SJCRH30 (cell line): Measurements from ENCODE around the gene RAP1B.

GRCh38 chr12:67298906-67299349 lies 29.8 kb downstream of the CAND1 start:
- RAMPAGE, long total RNA: no peak

DNA sequence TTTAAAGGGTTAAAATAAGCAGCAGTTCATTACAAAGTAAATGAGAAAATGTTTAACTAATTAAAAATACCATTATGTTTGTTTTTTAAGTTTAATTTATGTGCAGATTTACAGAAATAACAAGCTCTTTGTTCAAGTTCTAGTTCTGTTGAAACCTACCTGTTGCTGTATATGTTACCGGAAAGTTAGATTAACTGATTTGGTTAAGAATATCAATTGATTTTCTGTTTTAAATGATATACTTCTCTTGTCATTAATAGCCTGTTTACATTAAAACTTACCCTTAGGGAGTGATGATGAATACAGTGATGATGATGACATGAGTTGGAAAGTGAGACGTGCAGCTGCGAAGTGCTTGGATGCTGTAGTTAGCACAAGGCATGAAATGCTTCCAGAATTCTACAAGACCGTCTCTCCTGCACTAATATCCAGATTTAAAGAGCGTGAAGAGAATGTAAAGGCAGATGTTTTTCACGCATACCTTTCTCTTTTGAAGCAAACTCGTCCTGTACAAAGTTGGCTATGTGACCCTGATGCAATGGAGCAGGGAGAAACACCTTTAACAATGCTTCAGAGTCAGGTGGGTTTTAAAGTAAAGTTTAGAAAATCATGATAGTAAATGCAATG lies 33.0 kb downstream of the CAND1 start:
- RAMPAGE, long total RNA: no peak

DNA sequence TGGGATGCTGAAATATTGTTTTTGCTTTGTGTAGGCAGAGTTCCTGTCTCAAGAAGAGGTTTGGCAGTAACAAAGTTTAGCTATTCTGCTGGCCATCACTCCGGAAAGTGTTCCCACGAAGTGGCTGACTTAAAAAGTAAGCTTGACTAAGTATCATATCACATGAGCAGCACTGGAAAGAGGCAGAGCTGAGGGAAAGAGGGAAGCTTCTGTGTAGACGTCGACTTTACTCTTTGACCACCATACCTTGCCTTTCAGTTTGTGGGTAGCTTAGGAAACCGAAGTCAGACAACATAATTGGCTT lies 85.3 kb downstream of the CAND1 start:
- RAMPAGE, long total RNA: no peak

DNA sequence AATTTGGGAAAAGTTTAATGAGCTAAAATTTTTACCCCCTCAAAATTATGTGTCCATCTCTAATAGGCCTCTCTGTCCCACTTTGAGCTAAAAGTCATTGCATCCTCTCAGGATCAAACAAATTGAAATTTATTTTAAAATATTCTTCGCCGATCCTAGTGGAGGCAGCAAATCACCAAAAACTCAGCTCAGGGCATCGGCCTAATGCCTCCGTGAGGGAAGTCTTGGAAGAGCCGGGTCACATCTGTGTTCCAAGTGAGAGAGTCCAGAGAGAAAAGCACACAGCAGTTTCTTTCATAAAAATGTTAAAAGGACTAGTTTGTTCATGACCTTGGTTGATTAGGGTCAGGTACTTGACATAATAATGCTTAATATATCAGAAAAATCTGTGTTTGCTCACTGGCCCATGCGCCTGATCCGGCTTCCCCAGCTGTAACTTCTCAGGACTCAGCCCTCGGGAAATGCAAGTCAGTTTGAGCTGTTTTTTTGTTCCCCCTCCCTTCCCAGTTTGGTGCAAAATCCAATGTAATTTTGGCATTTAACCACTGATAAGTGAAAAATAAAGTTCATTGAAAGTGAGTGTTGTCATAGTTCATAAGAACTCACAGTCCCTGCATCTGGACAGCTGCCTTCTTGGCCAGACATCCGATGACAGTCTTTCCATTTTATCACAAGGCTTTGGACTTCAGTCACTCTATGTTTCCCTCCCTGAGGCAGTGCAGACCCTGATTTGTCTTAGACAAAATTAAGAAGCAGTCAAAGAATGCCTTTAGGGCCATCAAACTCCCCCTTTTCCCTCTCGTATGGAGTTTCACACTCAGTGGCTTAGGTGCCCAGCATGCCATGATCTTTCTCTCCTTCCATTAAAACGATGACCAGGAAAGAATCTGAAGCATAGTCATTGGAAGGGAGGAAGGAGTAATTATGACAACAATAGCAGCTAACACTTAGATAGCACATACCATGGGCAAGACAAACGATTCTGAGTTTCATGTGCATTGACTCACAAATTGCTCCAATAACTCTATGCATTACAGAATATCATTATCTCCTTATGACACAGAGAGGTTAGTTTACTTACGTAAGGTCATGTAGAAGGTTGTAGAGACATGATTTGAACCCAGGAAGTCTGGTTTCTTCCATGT lies 161.8 kb downstream of the CAND1 start:
- RAMPAGE, long total RNA: no peak

- RAMPAGE, long total RNA: no peak
These were observed 165.6 kb downstream of the CAND1 start for GRCh38 chr12:67434361-67435480.

DNA sequence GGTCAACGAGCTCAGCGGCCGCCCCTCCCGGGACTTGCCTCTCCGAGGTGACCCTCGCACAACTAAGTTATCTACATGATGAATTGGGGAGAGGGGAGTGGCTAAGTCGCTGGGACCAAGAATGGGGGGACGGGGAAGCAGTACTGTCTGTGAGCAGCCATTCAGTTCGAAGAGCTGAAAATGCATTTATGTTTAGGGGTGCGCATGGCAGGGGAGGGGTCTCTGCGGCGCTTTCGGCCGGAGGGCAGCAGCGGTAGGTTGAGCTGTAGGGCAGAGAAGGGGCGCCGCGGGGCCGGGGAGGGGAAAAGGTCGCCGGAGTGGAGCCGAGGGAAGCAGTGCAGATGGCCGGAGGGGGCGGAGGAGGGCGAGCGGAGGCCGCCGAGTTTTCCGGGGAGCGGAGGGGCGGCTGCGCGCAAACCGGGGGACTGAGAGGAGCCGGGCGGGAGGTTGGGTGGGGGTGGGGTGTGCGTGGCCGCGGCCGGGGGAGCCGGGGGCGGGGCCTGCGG lies 330 bp upstream of the DYRK2 start:
- RAMPAGE, long total RNA: no peak

- RAMPAGE, long total RNA: no peak
These were observed 21.4 kb upstream of the IFNG start for GRCh38 chr12:68180802-68181519.

- RAMPAGE, long total RNA: no peak
These were observed 11.1 kb upstream of the IL26 start for GRCh38 chr12:68236507-68237272.

- RAMPAGE, long total RNA: no peak
These were observed 130.8 kb upstream of the MDM1 start for GRCh38 chr12:68462975-68463313.

GRCh38 chr12:68610308-68611077 lies at the start of gene RAP1B:
Gene RAP1B, plus strand, starts transcription at chr12:68610899.
- RAMPAGE, long total RNA: start-site peak on the plus strand at chr12:68610845-68610967, 2,080 and 199 reads in 2 replicates

DNA sequence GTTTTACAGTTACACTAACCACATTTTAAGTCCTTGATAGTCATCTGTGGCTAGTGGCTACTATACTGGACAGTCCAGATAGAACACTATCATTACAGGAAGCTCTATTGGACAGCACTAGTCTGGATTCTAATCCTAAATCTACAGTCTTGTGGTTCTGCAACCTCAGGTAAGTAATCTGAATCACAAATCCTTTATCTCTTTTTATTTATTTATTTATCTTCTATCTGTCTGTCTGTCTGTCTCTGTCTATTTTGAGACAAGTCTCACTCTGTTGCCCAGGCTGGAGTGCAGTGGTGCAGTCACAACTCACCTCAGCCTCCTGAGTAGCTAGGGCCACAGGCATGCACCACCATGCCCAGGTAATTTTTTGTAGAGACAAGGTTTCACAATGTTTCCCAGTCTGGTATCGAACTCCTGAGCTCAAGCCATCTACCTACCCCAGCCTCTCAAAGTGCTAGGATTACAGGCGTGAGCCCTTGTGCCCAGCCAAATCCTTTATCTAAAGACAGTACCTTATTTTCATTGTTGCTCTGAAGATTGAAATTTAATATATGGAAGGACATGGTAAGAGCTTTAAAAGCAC lies 18.2 kb downstream of the RAP1B start:
- RAMPAGE, long total RNA: no peak

- RAMPAGE, long total RNA: no peak
These were observed 705 bp downstream of the SLC35E3 start for GRCh38 chr12:68746490-68747271.

- RAMPAGE, long total RNA: no peak
These were observed 1.1 kb upstream of the MDM2 start for GRCh38 chr12:68806938-68807223.

- RAMPAGE, long total RNA: no peak
These were observed 33.3 kb downstream of the MDM2 start for GRCh38 chr12:68840973-68842017.

- RAMPAGE, long total RNA: no peak
These were observed 11.6 kb upstream of the CPM start for GRCh38 chr12:68944597-68945009.

- RAMPAGE, long total RNA: no peak
These were observed 18.7 kb upstream of the CPM start for GRCh38 chr12:68951550-68952290.

GRCh38 chr12:69068372-69068999 lies 135.5 kb upstream of the CPM start:
- RAMPAGE, long total RNA: no peak

- RAMPAGE, long total RNA: no peak
These were observed 138.1 kb upstream of the CPSF6 start for GRCh38 chr12:69101328-69101690.

DNA sequence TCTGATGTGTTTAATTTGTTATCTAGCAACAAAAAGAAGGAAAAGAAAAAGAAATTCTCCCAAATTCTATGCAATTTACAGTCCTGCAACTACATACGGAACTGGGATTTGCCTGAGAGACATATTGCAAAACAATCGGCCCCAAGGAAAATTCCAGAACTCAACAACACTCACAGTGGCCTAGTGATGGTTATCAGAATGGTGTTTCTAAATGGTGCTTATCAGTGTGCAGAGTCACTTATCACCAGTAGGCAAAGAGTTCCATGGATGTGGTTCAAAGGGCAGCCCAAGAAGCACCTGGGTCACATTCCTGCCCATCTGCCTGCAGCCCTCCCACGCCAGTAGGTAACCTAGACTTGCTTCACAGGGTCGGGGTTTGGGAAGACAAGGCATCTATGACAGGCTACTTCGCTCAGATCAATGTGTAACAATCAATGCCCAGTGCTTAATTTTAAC lies 53.9 kb upstream of the FRS2 start:
- RAMPAGE, long total RNA: no peak

- RAMPAGE, long total RNA: no peak
These were observed 52.3 kb upstream of the FRS2 start for GRCh38 chr12:69417913-69418262.